ENCODE results near the gene USP12.

- RRBS = no CpG with 5 or more reads among the region's 6 CpGs
Measured at GRCh38 chr13:24274247-24275109, 34.9 kb upstream of the C1QTNF9 start.

DNA sequence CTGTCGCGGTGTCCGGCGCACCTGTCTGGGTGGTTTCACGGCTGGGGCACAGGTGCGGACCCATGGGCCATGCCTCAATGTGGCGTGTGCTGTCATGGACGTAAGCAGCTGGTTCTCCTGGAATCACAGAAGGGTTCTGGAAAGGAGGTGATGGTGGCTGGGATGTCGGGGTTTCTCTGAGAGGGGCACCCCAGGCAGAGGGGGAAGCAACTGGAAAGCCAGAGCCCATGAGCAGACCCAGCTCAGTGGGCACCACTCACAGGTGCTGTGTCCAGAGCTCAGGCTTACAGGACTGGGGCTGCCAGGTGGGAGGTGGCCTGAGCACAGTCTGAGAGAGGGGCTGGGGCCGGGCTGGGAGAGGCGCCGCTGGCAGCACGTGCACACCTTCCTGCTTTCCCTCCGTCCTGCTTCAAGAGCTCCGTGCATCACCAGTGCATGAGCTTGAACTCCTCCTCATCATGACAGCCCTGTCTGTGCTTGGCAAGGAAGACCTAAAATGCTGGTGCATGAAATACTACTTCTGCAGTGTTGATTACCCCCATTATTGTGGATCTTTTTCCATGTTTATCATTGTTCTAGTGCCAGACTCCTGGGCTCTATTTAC, 27.8 kb upstream of the C1QTNF9 start:
- RRBS = no CpG with 5 or more reads among the region's 15 CpGs

DNA sequence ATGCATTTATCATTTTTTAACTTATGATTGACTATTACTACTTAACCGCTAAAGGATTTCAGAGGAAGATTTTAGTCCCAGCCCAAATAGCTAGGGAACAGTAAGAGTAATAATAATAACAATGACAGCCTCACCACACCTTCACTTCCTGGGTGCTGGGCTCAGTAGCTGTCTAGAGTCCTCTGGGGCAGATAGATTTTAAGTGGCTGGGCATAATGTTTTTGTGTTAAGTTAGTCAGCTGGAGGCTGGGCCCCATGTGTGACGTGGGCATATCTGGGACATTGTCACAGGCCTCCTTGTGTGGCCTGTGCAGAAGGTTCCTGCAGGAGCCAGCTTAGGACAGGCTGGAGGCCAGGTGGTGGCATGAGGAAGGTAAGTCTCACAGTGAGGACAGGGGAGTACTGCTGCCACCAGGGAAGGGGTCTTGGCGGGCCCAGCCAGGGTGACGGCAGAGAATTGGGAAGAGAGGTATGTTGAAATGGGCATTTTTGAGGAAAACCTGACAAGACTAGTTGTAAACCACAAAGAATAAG, 19.6 kb upstream of the C1QTNF9 start:
- RRBS = no CpG with 5 or more reads among the region's 4 CpGs

- RRBS = no CpG with 5 or more reads among the region's 2 CpGs
Measured at GRCh38 chr13:24295827-24296183, 13.6 kb upstream of the C1QTNF9 start.

GRCh38 chr13:24333067-24333363, 23.6 kb downstream of the C1QTNF9 start:
- RRBS = no CpG with 5 or more reads among the region's 2 CpGs

- RRBS = no CpG with 5 or more reads among the region's 4 CpGs
Measured at GRCh38 chr13:24598363-24598730, 81.9 kb upstream of the ATP12A start.

- RRBS = no CpG with 5 or more reads among the region's 17 CpGs
Measured at GRCh38 chr13:25489174-25489818, 117.5 kb downstream of the ATP8A2 start.

DNA sequence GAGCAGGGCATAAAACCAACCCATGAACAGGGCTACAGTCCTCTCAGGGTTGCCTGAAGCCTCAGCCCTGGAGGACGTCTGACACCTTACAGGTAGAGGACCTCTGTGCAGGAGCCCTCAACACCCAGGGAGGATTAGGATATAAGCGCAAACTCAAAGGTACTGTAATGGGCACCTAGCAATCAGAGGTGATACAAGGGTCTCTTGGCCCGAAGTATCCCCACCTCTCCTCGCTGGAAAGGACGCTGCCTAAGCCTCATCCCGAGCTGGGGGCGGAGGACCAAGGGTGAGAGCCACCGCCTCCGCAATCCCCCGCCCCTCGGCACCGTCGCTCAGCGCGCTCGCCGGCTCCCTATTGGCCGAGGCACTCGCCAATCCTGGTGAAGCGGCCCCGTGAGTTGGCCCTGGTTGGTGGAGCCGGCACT, 270 bp upstream of the WASF3 start:
- RRBS = 3% methylated on average over 6 of the region's 22 CpGs

DNA sequence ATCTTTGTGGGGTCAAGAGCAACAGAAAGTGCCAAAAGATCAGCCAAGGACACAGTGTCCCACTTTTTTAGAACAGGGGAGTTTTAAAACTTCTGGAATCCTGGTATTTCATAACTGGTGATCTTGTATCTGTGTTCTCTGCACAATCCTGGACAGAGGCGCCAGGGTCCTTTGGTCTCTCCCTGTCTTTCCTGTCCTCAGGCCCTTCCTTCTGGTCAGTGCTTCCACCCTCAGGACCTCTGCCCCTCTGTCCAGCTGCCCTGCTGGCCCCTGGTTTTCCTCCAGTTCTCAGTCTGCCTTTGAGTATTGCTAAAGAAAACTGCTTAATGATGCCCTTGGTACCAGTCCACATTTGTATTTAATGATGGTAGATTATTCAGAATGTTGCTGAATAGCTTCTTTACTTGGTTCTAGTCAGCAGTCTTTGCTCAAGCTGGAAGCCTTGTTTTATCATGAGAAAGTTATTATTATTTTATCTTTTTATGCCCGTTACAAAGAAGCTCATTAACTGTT, 47.4 kb downstream of the WASF3 start:
- RRBS = no CpG with 5 or more reads among the region's 2 CpGs

DNA sequence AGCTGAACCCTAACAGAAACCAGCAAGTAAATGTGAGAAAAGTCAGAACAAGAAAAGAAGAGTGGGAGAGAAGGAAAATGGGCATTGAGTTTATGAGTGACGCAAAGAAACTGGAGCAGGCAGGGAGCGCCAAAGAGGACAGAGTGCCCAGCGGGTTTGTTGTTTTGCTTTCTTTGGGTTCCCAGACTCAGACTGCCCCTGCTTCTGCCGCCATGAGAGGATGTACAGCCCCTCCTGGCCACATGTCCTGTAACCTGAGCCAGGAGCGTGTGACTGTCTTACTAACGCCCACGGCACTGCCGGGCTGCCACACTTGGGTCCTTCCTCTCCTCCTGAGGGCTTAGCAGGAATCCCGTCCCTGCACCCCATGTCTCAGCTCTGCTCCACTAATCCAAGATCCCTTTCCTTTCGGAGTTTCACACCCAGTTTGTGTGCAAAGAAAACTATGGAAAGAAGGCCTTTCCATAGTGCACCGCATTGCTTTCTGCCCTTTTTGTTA, 80.5 kb downstream of the GPR12 start:
- RRBS = no CpG with 5 or more reads among the region's 11 CpGs

GRCh38 chr13:26966956-26967970, 204.3 kb downstream of the USP12 start:
- RRBS = 33% methylated on average over 3 of the region's 20 CpGs

- RRBS = no CpG with 5 or more reads among the region's 4 CpGs
Measured at GRCh38 chr13:26970447-26971010, 201.1 kb downstream of the USP12 start.

DNA sequence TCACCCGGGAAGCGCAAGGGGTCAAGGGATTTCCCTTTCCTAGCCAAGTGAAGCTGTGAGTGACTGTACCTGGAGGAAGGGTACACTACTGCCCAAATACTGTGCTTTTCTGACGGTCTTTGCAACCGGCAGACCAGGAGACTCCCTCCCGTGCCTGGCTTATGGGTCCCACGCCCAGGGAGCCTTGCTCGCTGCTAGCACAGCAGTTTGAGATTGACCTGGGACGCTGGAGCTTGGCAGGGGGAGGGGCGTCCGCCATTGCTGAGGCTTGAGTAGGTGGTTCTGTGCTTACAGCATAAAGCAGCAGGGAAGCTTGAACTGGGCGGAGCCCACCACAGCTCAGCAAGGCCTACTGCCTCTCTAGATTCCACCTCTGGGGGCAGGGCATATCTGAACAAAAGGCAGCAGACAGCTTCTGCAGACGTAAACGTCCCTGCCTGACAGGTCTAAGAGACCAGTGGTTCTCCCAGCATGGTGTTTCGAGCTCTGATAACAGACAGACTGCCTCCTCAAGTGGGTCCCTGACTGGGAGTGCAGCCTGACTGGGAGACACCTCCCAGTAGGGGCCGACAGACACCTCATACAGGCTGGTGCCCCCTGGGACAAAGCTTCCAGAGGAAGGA, 45.8 kb downstream of the USP12 start:
- RRBS = no CpG with 5 or more reads among the region's 15 CpGs

DNA sequence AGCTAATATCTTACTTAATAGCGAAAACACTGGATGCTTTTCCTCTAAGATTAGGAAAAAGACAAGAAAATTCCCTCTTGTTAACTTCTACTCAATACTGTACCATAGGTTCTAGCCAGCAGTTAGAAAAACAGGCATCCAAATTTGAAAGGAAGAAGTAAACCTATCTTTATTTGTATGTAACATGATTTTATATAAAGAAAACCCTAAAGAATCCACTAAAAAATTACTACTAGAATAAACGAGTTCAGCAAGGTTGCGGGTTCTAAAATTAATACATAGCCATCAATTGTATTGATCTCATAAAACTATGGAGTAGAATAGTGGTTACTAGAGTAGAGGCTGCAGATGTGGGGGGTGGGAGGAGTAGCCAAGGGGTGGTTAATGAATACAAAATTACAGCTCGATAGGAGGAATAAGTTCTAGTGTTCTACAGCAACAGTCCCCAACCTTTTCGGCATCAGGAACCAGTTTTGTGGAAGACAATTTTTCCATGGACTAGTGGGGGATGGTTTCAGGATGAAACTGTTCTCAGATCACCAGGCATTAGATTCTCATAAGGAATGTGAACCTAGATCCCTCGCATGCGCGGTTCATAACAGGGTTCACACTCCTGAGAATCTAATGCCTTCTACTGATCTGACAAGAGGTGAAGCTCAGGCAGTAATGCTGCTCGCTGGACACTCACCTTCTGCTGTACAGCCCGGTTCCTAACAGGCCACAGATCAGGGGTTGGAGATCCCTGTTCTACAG, 22.2 kb downstream of the USP12 start:
- RRBS = no CpG with 5 or more reads among the region's 10 CpGs

GRCh38 chr13:27171553-27172581, at the start of gene USP12:
USP12 (minus strand) TSS chr13:27171811.
- RRBS = under 1% methylated on average over 36 of the region's 113 CpGs

DNA sequence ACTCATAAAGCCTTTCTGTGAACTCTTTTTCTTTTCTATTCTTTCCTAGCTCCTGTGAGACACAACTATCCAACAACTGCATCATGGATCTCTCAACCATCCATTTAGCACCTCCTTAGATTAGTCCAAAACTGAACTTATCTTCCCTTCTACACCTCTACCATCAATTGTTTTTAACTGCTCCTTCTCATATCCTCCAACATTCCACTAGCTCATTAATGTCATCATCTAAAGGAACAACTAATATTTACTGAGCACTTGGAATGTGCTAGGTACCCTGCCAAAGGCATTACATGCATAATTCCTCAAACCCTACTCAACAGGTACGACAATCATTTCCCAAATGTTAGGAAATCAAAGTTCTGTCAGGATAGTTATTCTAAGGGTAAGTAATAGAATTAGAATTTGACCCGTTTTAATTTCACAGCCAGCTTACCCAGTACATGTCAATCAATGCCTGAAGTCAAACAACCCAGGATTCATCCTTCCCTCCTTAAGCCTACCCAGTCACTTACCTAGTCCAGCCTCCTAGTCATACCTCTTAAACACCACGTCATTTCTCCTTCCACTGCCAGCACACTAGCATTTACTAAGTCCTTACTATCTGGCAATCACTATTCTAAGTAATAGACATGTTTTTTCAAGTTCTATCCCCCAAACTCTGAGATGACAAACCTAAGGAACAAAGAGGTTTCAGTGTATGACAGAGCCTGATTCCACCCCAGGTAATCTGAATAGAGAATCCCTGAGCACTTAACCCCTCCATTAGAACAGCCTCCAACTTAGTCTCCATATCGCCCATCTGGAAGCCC, 2.4 kb downstream of the LNX2 start:
- RRBS = no CpG with 5 or more reads among the region's 4 CpGs

- RRBS = no CpG with 5 or more reads among the region's 23 CpGs
Measured at GRCh38 chr13:27665466-27666532, 44.1 kb downstream of the POLR1D start.

DNA sequence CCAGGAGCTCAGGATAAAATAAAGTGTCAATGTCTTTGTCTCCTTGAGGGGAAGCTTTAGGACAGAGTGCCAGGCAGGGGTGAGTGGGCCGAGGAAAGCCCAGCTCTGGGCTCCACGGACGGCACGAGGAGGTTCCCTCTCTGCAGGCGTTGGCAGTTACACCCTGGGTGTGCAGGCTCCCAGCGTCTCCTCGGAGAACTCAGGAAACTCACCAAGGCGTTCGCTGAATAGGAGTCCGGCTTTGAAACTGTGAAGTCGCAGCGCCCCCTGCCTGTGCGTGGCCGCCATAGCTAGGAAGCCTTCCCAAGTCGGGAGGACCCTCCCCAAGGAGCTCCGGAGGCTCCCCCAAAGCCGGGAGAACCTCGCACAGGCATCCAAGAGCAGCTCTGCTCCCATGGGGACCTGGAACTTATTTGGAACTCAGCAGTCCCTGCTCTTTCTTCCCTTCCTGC, 34.2 kb downstream of the GSX1 start:
- RRBS = 0% methylated on average over 3 of the region's 18 CpGs

- RRBS = no CpG with 5 or more reads among the region's 26 CpGs
Measured at GRCh38 chr13:27851082-27852186, 59.2 kb downstream of the GSX1 start.

GRCh38 chr13:27917070-27917895, 2.5 kb upstream of the PDX1 start:
- RRBS = no CpG with 5 or more reads among the region's 46 CpGs

All from GM12892 (cell line).